GM23338 (cell line): ENCODE measurements around the gene TMEM144.

DNA sequence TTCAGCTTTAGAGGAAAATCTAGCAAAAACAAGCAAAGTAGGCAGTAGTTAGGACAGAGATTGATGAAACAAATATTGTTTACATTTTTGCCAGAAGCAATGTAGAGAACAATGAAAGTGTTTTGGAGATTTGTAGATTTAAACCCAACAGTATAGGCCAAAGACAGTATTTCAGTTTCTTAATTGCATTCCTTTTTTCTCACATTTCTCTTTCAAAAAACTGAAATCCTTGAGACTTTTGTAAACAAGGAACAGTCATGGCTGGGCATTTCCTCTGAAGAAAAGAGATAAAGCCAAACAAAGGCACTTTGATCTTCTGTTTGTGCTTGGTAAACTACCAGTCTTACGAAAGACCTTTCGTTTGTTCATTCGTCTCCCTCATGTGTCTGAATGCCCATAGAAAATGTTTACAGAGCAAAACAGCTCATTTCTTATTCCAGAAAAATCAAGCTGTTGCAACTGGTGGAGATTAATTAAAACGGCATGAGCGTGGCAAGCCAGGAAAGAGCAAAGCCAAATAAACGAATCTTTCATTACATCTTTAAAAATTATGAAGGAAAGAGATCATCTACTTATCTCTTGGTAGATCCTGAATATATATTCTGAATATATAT, 178.0 kb downstream of the GASK1B start:
- PRO-cap = no peak
- RAMPAGE, long total RNA = no peak

DNA sequence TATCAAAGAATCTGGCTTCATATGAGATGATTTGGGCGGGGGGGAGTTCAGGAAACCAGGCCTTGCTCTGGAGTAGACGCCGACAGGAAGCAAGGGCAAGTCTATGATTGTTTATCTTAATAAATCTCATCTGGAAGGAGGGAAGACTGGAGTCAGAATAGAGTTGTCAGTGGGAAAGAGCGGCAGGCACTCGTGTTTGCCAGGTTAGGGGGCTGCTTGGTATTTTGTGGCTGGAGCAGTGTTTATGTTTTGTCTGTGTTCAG, 176.8 kb downstream of the GASK1B start:
- PRO-cap = no peak
- RAMPAGE, long total RNA = no peak

GRCh38 chr4:158059270-158059855, 113.5 kb downstream of the GASK1B start:
- PRO-cap = no peak
- RAMPAGE, long total RNA = no peak

DNA sequence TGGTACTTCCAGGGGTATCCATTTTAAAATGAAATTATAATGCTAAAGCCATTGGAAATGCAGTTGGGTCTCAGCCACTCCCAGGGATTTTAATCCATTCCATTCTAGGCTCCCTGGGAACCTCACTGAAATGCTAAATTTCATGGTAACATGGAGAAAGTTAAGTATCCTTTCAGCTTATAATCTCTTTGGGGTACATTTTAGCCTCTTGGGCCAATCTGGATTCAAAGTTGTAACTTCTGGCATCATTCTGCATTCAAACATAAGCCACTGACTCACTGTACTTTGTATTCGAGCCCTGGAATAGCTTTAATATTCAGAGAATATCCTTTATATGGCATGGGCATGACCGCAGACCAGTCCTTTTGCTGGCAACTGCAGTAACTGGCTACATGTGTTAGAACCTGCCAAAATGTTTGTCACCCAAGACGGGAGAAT, 3.4 kb downstream of the GASK1B start:
- PRO-cap = no peak
- RAMPAGE, long total RNA = no peak

GRCh38 chr4:158209924-158210710, at the start of gene TMEM144:
Gene TMEM144 (plus strand): TSS chr4:158210486.
- PRO-cap = bidirectional peak, plus-strand start at chr4:158210339, minus-strand start at chr4:158210231; bidirectional peak, plus-strand start at chr4:158210586, minus-strand start at chr4:158210496
- RAMPAGE, long total RNA = no peak

- PRO-cap = no peak
- RAMPAGE, long total RNA = no peak
These were observed 5.9 kb downstream of the TMEM144 start for GRCh38 chr4:158215840-158216897.

GRCh38 chr4:158715340-158715738, 7.9 kb downstream of the PPID start:
- PRO-cap = no peak
- RAMPAGE, long total RNA = no peak

- PRO-cap = unidirectional peak, plus-strand start at chr4:158722308; bidirectional peak, plus-strand start at chr4:158722347, minus-strand start at chr4:158722368; bidirectional peak, plus-strand start at chr4:158722556, minus-strand start at chr4:158722582
- RAMPAGE, long total RNA = no peak
These were observed 907 bp downstream of the PPID start for GRCh38 chr4:158722233-158722745.

DNA sequence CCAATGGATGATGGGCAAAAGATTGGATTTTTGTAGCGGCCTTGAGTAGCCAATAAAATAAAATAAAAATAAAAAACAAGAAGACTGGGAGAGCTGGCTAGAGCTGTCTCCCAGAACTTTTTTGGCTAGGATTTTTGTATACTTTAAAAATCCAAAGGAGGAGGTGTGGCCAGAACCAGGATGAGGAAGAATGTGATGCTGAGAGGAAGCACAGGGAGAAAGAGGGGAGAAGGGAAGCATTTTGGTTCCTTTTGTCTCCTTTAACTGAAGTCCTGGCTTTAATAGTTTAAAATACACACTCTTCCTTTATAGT, 2.0 kb upstream of the FNIP2 start:
- PRO-cap = no peak
- RAMPAGE, long total RNA = no peak

- PRO-cap = no peak
- RAMPAGE, long total RNA = no peak
These were observed 52.4 kb downstream of the FNIP2 start for GRCh38 chr4:158821200-158821683.

GRCh38 chr4:158821684-158821962, 52.8 kb downstream of the FNIP2 start:
- PRO-cap = no peak
- RAMPAGE, long total RNA = no peak

DNA sequence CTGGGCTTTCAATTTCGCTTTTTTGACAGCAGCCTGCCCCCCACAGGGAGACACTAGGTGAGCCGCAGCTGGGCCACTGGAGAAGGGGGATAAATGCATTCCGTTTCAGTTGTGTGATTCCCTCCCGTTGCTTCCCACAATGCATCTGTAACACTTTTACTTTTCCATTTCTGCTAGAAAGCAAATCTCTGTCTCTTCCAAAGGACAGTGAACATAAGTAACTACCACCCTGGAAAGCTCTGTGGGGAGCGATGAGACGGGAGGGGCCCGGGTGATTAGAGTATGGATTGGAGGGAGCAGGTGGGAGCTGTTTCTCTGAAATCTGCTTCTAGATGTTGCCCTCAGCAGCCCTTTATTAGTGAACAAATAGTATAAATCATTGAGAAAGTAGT, 18.3 kb downstream of the C4orf45 start:
- PRO-cap = no peak
- RAMPAGE, long total RNA = no peak

GRCh38 chr4:159203004-159203746, 100.3 kb downstream of the RAPGEF2 start:
- PRO-cap = no peak
- RAMPAGE, long total RNA = no peak

DNA sequence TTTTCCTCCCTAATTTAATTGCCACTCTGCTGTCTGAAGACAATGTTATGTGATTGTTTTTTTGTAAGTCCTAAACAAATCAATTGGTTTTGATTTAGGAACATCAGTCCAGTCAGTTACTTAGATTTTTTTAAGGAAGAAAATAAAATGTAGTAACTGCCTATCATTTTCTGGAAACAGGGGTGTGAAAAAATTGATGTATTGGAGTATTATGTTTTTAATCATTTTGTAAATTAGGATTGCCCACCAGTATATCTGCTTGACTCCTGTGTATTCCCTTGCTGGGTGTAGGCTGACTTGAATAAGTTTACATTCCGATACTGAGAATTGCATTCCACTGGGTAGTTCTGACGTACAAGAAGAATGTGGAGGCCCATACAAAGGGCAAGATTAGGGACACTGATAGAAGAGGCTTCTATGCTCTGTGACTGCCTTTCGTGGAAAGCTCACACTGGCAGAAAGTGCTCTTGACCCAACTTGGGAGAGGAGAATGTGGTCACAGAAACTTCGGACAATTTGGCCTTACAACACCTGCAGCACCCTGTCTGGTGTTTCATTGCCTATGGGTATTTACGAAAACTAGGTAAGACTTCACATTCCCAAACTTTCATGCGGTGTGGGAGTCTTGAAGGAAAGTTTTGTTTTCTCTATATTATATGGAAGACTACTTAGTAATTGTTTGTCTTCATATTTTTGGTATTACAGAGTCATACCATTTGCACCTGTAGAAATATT, 126.2 kb downstream of the RAPGEF2 start:
- PRO-cap = bidirectional peak, plus-strand start at position 434 of the sequence, minus-strand start at position 294 of the sequence
- RAMPAGE, long total RNA = no peak

DNA sequence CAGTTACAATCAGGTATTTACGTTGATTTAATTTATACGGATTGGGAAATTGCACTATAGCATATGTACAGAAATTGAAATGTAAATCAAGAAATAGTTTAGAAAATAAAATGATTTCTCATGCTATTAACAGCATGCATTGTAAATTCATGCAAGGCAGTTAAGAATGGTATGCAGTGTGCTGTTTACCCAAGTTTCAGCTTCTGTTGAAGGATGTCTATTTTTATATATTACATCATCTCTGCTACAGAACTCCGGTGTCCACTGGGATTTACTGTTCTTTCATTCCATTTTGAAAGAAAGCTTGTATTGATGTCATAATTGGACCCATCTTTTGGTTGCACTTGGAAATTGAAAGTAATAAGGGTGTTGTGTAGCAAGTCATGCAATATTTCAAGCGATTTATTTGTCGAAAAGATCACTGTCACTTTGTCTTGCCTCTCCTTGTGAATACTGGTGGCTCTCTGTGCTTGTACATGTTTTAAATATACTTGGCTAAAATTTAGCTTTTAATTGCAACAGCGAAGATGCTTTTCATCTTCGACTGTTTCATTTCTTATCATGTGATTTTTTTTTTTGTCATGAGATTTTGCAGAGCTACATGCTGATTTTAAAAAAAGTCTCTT, 145.9 kb downstream of the RAPGEF2 start:
- PRO-cap = no peak
- RAMPAGE, long total RNA = no peak

GRCh38 chr4:159382727-159383359, 280.0 kb downstream of the RAPGEF2 start:
- PRO-cap = unidirectional peak, minus-strand start at chr4:159383003
- RAMPAGE, long total RNA = no peak

DNA sequence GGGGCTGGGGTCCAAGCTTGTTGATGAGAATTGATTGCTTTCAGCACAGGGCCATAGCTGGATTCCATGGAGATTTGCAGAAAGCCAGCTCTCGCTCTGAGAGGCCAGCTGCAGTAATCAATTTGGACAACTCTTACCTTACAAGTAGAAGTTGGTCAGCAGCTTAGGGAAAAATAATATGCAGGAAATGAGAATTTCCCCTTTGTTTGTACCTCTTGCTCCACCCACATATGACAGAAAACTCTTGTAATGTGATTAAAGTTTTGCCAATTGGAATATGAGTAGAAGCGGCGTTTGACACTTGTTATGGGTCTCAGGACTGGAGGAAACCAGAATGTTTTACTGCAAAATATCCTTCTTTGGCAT, 310.6 kb downstream of the RAPGEF2 start:
- PRO-cap = no peak
- RAMPAGE, long total RNA = no peak

GRCh38 chr4:162406622-162407179, 242.9 kb upstream of the FSTL5 start:
- PRO-cap = no peak
- RAMPAGE, long total RNA = no peak

- PRO-cap = no peak
- RAMPAGE, long total RNA = no peak
These were observed 38.5 kb downstream of the NPY5R start for GRCh38 chr4:163382242-163382586.

GRCh38 chr4:163611531-163612566, 117.4 kb downstream of the TMA16 start:
- PRO-cap = no peak
- RAMPAGE, long total RNA = no peak